AG08470 (cell line): Measurements from ENCODE around the gene SPHKAP.

- RRBS: no CpG with 5 or more reads among the region's 49 CpGs
These were observed at the start of gene SPHKAP for GRCh38 chr2:228181378-228182140. TSS of gene SPHKAP (minus strand) at chr2:228181687.

DNA sequence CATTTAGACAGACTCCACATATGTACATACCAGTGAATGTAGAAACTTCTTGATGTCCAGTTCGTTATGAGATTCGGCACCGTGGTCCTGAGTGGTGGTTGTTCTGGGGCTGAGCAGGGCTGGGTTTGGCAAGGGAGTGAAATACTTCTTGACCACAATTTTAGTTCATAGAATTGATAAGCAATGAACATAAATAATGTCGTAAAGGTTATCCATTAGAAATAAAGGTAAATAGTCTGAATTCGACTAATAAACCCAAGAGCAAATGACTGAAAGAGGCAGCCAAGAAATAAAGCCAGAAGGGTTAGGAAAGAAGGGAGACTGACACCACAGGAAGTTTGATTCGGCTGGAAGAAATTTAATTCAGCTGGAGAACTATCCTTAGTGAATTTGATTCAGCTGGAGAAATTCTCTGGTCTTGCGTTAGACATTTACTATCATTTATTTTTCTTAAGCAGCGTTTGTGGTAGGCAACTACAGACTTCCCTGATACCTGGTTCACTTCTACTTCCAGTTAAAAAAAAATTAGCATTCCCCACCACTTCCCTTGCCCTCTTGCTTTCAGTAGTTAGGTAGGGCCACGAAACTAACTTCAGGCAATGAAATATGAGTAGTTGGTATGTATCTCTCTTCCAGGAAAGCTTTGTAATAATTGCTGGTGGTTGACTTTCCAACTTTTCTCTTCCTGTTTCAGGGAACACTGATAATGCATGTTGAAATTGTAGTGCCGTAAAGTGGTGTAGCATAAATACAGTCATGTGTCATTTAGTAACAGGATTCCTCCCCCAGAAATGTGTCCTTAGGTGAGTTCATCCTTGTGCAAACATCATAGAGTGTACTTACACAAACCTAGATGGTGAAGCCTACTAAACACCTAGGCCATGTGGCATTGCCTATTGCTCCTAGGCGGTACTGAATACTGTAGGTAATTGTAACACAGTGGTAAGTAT is 429.5 kb downstream of the PID1 start:
- RRBS: no CpG with 5 or more reads among the region's 11 CpGs

DNA sequence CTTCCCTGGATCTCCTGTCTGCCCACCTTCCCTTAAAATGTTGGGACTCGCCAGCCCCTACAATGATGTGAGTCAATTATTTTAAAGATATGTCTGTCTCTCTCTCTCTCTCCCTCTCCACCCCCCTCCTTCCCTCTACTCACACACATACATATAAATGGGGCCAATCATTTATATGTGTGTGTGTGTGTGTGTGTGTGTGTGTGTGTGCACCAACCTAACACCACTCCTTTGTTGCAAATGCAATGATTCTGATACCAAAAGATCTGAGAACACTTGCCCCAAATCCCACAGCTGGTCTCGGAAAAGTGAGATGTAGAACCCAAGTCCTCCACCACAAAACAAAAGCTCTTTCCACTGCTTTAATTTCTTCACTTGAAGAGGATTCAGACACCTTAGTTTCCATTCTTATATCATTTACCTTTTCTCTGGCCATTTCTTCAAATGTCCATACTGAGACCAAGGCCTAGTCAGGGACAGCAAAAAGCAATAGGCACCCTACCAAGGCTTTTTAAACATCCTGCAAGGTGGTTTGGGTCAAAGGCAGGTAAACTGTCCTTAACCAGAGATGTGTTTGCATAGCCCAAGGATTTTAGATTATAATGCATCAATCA is 235.6 kb downstream of the PID1 start:
- RRBS: no CpG with 5 or more reads among the region's 2 CpGs

GRCh38 chr2:229075699-229076529 is 195.2 kb downstream of the PID1 start:
- RRBS: no CpG with 5 or more reads among the region's 5 CpGs

DNA sequence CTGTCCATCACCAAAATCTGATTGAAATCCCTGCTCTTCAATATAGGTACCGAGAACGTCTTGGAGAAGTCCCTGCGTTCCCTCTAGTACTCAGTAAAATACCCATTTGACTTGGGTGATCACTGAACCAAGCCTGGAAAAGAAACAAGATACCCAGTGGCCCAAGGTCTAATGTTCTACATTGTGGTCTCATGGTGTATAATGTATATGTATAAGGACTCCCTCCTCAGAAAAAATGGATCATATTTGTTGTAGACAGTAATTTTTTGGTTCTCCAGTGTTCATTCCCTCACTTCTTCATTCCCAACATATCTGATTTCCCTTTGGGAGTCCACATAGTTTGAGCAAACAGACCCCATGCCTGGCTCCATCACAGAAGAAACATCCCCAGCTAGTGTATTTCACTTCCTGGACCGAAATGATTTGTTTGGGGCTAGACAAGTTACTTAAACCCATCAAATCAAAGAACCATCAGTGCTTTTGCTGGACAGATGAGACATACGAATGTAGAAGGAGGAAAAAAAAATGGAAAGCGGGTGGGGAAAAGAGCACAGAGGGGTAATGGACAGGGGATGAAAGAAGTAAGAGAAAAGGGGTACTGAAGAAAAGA is 132.6 kb downstream of the PID1 start:
- RRBS: no CpG with 5 or more reads among the region's 6 CpGs

DNA sequence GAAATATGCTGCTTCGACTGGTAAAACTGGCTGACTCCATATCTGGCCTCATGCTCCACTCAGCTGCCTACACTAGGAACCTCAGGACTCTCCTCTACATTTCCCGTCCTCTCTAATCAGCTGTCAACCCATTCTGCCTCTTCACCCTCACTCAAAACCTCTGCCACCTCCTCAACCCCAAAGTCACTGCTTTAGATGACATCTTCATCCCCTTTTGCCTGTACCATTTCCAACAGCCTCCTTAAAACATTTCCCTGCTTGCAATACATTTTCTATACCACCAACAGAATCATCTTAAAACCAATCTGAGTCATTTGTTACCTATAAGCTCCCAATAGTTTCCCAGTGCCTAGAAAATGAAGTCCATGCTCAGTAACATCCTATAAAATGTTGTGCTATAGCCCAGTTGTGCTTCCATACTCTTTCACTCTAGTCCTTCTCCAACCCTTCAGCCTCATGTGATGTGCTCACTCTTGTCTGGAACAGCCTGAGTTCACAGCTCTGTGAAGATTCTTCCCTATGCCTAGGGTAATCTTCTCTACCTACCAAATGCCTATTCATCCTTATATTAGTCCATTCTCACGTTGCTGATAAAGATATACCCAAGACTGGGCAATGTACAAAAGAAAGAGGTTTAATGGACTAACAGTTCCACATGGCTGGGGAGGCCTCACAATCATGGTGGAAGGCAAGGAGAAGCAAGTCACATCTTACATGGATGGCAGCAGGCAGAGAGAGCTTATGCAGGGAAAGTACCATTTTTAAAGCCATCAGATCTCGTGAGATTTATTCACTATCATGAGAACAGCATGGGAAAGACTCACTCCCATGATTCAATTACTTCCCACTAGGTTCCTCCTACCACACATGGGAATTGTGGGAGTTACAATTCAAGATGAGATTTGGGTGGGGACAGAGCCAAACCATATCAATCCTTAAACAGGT is 28.4 kb downstream of the PID1 start:
- RRBS: no CpG with 5 or more reads among the region's 4 CpGs

DNA sequence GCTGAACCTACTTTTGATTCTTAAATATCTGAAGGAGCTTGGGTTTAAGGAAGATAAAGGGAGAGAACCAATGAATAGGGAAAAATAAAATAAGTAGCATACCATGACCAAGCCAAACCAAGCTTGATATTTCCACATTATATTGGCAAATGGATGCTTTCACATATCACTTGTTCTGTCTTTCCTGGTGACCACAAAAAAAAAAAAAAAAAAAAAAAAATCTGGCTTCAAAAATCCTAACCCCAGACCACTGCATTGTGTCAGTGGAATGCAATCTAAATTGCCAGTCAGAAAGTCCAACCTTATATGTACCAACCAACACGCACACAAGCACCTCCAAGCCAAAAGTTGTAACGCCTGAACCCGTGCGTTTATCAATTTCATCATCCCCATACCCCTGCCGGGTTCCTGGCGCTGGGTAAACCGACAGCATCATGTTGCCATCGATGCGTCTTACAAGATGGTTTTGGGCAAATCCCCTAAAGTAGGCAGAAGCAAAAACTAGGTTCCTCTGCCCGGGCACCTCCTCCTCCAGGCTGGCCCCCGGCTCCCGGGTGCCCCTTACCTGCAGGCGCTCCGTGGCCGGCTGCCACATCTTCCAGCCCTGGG is 534 bp downstream of the PID1 start:
- RRBS: 8% methylated on average over 2 of the region's 15 CpGs

DNA sequence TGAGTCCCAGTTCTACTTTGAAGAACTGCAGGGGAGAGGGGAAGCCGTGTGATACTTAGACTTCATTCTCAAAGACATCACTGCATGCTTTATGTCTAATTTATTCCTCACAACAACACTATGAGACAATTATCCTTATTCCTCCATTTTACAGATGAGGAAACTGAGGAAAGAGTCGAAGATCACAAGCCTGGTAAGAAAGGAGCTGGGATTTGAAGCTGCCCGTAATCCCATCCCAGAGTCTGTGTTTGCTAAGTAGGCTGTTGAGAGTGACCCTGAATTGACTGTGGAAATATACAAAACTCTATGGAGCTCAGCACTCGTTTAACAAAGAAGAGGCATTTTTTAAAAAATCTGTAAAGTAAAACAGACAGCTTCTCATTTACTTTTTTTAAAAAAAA is 136.7 kb upstream of the PID1 start:
- RRBS: no CpG with 5 or more reads among the region's 4 CpGs

DNA sequence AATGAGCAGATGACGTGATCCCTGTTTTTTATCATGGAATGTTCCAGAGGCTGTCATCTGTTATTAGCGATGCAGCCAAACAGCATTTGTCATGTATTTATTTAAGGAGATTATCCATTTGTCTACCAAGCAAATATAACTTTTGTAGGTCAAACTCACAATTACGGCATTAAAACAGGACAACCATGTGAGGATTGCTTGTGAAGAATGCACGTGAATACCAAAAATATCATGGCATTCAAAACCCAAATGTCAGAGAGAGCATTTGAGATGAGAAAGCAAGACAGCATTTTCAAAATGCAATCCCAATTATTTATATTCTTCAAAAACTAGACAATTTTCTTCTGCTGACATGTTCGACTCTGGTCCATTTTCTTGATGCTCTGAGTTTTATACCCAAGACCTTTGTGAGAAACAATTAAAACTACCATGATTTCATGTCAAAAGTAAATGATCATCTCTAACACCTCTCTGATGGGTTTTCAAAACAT is 141.3 kb downstream of the DNER start:
- RRBS: no CpG with 5 or more reads among the region's 5 CpGs

DNA sequence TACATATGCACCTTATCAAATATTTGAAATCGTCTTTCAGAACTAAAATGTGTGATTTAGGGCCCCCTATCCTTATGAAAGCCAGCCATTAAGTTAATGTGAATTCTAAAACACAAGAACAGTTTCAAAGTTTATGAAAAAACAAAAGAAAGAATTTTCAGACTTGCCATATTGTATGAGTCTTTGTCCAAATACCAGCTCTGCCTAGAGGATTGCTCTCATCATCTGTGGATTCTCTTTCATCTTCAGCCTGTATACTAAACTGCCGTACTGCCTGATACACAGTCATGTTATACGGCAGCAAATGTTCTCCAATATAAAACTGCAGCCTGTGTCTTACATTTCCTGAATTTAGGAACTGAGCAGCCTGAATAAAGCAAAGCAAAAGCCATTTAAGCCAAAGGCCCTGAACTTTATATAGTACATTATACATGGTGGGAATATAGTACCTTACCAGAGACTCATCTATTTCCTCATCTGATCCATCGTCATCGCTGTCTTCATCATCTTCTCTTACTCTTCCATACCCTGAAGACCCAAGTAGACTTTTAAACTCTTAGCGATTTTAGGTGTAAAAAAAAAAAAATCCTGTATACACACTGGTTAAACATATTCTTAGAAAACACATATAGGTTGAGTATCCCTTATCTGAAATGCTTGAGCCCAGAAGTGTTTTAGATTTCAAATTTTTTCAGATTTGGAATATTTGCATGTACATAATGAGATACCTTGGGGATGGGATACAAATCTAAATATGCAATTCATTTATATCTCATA is 77.5 kb upstream of the DNER start:
- RRBS: no CpG with 5 or more reads among the region's 6 CpGs

GRCh38 chr2:230257644-230258221 is 32.2 kb downstream of the SP140 start:
- RRBS: no CpG with 5 or more reads among the region's 6 CpGs

DNA sequence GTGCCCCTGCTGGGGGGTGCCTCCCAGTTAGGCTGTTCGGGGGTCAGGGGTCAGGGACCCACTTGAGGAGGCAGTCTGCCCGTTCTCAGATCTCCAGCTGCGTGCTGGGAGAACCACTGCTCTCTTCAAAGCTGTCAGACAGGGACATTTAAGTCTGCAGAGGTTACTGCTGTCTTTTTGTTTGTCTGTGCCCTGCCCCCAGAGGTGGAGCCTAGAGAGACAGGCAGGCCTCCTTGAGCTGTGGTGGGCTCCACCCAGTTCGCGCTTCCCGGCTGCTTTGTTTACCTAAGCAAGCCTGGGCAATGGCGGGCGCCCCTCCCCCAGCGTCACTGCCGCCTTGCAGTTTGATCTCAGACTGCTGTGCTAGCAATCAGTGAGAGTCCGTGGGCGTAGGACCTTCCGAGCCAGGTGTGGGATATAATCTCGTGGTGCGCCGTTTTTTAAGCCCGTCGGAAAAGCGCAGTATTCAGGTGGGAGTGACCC is 14.8 kb downstream of the SP140L start:
- RRBS: no CpG with 5 or more reads among the region's 19 CpGs

GRCh38 chr2:230409339-230409548 is 6.8 kb upstream of the SP100 start:
- RRBS: no CpG with 5 or more reads among the region's 1 CpG

GRCh38 chr2:230526165-230527112 is 110.4 kb downstream of the SP100 start:
- RRBS: no CpG with 5 or more reads among the region's 12 CpGs

- RRBS: no CpG with 5 or more reads among the region's 11 CpGs
These were observed 68.9 kb upstream of the CAB39 start for GRCh38 chr2:230643447-230644475.

- RRBS: no CpG with 5 or more reads among the region's 18 CpGs
These were observed 12.8 kb downstream of the CAB39 start for GRCh38 chr2:230725123-230726088.

DNA sequence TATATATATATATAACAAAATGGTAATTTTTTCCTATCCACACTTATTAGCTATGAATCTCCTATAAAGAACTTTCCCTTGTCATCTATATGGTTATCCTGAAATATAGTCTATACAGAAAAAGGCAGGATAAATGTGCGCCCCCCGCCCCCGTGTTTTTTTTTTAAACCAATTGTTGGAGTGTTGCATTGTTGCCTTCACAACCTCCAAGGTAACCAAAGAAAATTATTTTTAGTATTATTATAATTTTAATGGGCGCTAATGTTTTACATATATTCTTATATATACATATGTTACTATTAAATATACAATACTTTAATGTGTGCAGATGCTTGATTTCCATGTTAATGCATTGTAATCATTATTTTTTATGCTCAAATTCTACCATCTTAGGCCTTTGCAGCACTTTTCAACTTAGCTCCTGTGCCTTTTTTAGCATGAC is 36.2 kb downstream of the CAB39 start:
- RRBS: no CpG with 5 or more reads among the region's 4 CpGs

DNA sequence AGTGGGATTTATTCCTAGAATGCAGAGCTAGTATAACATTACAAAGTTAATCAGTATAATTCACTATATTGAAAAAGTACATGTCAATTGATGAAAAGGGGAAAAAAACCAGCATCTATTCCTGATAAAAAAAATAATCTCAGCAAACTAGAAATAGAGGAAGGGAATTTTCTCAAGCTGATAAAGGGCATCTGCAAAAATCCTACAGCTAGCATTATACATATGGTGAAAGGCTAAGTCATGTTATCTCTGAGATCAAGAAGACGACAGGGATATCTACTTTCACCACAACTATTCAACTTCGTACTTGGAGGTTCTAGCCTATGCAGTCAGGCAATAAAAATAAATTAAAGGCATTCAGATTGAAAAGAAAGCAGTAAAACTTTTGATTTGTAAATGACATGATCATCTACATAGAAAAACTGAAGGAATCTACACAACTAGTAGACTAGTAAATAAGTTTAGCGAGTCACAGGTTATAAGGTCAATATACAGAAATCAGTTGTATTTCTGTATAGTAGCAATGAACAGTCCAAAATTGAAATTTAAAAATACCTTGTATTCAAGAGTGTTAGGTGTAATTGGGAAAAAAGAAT is 58.2 kb downstream of the CAB39 start:
- RRBS: no CpG with 5 or more reads among the region's 3 CpGs